B cell (primary cell): Measurements from ENCODE around the genes RPS9 and NAT14.

GRCh38 chr19:54190613-54191098, 452 bp upstream of the TSEN34 start:
- PRO-cap: bidirectional peak, plus-strand start at chr19:54191049, minus-strand start at chr19:54190901
- CAGE, long polyA plus RNA: no peak

GRCh38 chr19:54200573-54201379, at the start of gene RPS9:
Gene RPS9, plus strand, starts transcription at chr19:54200858.
- PRO-cap: bidirectional peak, plus-strand start at chr19:54200858, minus-strand start at chr19:54200747; bidirectional peak, plus-strand start at chr19:54201162, minus-strand start at chr19:54201021
- CAGE, long polyA plus RNA: start-site peak on the plus strand at chr19:54200855-54200863, 24,912 and 29,485 reads in 2 replicates

GRCh38 chr19:54254714-54255029, 2.4 kb downstream of the LILRB5 start:
- PRO-cap: no peak
- CAGE, long polyA plus RNA: no peak

- PRO-cap: no peak
- CAGE, long polyA plus RNA: no peak
Observed at GRCh38 chr19:54368806-54369458, 4.2 kb upstream of the LAIR1 start.

- PRO-cap: no peak
- CAGE, long polyA plus RNA: no peak
Observed at GRCh38 chr19:54370385-54370851, 5.7 kb upstream of the LAIR1 start.

DNA sequence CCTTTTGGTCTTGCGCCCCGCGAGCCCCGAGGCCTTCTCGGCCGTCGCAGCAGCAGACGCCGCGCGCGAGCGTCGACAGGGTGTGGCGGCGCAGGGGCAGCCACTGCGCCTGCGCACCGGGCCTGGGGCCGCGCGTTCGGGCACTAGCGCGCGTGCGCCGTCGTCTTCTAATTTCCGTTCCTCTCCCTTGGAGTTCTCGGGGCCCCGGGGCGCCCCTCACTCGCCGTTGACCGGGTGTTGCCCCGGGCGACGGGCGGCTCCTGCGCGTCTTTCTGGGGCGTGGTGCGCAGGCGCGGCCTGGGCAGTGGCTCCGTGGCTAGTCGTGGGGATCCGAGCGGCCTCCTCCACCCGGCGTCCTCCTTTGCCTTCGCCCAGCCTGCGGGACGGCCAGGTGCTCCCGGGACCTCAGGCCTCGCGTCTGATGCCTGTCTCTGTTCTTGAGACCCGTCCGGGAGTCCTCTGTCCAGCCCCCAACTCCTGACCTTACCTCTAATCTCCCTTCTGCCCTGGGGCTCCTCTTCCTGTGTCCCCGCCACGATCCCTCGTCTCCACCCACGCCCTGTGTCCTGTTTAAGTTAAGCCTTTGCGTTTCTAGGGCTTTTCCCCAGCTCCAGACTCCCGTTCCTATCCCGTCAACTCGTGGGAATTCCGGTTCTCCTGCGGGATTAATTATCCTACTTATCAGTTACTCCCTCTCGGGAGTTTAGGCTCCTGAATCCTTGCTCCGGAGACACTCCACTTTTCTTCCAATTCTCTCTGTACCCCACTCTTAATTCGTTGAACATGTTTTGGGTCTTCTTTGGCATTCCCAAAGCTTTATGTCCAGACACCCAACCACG, 574 bp downstream of the LENG8 start:
- PRO-cap: bidirectional peak, plus-strand start at position 172 of the sequence, minus-strand start at position 77 of the sequence; bidirectional peak, plus-strand start at position 304 of the sequence, minus-strand start at position 274 of the sequence
- CAGE, long polyA plus RNA: no peak

- PRO-cap: no peak
- CAGE, long polyA plus RNA: no peak
Observed at GRCh38 chr19:54470497-54471425, 2.3 kb downstream of the CDC42EP5 start.

DNA sequence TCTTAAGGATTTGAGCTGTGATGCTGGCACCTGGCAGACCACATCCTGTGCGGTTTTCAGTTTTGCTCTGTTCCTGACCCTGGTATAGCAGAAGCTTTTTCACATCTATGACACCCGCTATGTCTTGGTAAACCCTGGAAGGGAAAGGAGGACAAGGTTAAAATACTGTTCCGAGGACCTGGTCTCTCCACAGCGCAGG, 4.9 kb upstream of the LAIR2 start:
- PRO-cap: no peak
- CAGE, long polyA plus RNA: no peak

DNA sequence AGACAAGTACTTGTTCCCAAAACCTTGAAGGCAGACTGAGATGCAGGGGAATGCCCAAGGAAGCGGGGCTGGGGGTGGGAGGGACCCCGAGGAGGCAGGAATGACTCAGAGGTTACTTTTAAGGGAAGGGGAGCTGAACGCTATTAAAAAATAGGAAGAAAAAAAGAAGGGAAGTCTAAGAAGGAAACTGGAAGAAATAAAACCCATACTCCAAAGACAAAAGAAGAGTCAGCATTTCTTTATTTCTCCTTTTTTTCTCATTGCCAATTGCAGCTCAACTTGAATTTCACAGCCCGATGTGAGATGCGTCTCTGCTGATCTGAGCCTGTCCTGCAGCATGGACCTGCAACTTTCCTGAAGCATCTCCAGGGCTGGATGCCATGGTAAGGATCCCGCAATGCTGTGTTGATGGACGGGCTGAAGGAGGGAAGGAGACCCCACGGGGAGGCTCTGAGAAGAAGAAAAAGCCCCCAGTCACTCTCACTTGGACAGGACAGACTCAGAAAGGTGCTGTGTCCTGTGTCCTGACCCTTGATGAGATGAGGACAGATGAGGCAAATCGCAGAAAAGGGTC, 13.4 kb downstream of the LILRB1 start:
- PRO-cap: no peak
- CAGE, long polyA plus RNA: no peak

- PRO-cap: no peak
- CAGE, long polyA plus RNA: no peak
Observed at GRCh38 chr19:55041326-55042649, 3.7 kb upstream of the GP6 start.

DNA sequence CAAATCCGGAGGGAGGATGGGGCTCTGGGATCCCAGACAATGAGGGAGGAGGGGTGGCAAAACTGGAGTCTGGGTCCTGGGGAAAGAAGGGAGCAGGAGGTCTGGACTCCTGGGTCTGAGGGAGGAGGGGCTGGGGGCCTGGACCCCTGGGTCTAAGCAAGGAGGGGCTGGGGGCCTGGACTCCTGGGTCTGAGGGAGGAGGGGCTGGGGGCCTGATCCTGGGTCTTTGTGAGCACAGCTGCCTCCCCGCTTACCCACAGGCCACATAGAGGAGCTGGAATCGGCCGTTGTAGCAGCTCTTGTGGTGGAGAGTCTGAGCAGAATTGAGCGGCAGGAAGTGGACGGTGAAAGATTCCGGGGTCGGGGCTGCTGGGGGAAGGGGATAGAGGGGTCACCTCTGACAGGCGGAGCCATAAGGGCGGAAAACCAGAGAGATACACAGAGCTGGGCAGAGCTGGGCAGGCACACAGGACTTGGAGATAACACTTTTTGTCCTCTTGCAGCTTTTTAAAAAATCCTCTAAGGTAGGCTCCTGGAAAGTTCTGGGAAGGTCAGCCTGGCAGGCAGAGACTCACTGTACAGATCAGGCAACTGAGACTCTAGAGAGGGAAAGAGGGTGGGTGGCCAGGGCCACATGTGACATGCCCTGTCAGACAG, 2.2 kb upstream of the TNNI3 start:
- PRO-cap: no peak
- CAGE, long polyA plus RNA: no peak

GRCh38 chr19:55203591-55204205, 5.6 kb downstream of the PTPRH start:
- PRO-cap: no peak
- CAGE, long polyA plus RNA: no peak

GRCh38 chr19:55247559-55248331, 11.1 kb downstream of the PPP6R1 start:
- PRO-cap: no peak
- CAGE, long polyA plus RNA: no peak

DNA sequence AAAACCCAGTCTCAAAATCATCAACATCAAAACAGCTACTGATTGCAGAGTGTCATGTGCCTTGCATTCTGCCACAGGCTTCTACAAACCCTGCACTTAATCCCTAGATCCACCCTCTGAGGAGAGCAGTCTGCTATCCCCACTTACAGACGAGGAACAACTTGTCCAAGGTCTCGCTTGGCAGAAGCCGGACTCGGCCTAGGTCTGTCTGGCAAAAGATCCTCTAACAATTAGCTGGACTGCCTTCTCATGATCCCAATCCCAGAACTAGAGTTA, 2.1 kb downstream of the PPP6R1 start:
- PRO-cap: no peak
- CAGE, long polyA plus RNA: no peak

DNA sequence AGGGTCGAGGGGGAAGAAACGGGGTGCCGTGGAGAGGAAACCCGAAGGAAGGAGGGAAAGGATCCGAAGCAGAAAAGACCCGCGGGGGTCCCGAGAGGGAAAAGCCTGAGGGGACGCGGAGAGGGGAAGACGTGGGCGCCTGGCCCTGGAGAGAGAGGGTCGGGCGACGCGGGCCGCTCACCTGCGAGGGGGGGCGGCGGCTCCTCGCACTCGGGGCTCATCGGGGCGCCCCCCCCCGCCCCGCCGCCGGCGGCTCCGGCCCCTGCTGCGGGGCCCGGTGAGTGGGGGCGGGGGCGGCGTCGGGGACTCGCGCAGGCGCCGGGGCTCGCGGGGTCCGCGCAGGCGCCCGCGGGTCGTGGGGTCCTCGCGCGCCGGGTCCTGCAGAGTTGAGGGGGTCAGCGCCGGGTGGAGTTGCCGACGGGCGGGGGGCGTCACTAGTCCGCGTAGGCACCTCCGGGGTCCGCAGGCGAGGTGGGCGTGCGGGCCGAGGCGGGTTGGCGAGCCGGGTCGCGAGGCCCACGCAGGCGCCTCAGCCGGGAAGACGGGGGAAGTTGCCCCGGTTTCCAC, 480 bp downstream of the PPP6R1 start:
- PRO-cap: bidirectional peak, plus-strand start at position 383 of the sequence, minus-strand start at position 372 of the sequence
- CAGE, long polyA plus RNA: no peak

DNA sequence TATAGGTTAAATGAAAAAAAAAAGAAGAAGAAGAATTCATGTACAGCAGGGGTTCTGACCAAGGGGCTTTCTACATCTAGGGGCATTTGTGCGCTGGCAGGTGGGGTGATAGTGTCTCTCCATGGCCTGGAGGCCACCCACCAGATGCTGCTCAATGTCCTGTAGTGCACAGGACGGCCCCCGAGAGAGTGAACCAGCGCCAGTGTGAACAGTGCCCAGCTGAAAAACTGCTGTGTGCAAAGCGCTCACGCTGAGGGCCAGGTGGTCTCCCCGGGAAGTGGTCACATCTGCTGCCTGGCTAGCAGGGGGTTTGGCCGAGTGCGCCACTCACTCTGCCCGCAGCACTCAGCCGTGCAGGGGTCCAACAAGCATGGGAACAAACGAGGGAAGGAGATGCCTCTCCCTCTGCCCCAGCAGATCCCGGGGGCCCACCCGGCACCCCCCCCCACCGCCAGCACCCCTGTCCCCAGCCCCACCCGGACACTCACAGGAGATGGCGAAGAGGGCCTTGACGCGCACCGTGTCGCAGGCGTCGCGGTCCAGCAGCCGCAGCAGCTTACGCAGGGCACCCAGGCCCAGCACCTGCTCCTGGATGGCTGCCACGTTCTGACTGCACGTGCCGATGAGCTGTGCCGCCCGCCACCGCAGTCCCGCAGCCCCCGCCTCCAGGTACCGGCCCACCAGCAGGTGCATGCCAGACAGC, 5.8 kb downstream of the HSPBP1 start:
- PRO-cap: no peak
- CAGE, long polyA plus RNA: no peak

DNA sequence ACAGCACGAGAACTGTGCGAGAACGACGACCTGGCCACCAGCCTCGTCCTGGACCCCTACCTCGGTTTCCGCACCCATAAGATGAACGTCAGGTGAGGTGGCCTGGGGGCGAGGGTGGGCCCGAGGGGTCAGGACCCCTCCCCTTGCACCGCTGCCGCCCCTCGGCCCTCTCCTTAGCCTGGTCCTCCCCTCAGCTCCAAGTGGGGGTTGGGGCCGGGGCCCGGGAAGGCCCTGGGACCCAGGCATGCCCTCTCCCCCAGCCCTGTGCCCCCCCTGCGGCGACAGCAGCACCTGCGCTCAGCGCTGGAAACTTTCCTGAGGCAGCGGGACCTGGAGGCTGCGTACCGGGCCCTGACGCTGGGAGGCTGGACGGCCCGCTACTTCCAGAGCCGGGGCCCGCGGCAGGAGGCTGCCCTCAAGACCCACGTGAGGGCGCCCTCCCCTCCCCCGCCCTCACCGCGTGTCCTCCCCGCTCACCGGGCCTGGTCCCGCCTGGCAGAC, 2.3 kb downstream of the KMT5C start:
- PRO-cap: no peak
- CAGE, long polyA plus RNA: no peak

DNA sequence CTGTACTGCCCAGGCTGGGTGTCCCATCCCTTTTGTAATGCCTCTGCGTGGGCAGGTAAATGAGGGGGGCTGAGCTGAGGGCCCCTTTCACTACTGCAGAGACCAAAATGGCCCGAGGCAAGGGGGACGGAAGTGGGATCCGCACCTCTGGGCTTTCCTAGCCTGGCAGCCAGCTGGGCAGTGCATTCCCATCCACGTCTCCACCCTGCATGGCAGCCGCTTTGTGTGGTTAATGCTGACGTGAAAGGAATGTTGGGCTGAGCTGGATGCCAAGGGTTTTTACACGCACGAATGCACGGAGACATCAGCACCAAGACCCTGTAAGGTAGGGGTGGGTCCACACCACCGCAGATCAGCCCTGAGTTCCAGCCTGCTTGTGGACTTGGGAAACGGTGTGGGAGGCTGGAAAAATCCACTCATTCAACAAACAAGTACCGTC, 1.6 kb upstream of the ZNF628 start:
- PRO-cap: no peak
- CAGE, long polyA plus RNA: no peak

DNA sequence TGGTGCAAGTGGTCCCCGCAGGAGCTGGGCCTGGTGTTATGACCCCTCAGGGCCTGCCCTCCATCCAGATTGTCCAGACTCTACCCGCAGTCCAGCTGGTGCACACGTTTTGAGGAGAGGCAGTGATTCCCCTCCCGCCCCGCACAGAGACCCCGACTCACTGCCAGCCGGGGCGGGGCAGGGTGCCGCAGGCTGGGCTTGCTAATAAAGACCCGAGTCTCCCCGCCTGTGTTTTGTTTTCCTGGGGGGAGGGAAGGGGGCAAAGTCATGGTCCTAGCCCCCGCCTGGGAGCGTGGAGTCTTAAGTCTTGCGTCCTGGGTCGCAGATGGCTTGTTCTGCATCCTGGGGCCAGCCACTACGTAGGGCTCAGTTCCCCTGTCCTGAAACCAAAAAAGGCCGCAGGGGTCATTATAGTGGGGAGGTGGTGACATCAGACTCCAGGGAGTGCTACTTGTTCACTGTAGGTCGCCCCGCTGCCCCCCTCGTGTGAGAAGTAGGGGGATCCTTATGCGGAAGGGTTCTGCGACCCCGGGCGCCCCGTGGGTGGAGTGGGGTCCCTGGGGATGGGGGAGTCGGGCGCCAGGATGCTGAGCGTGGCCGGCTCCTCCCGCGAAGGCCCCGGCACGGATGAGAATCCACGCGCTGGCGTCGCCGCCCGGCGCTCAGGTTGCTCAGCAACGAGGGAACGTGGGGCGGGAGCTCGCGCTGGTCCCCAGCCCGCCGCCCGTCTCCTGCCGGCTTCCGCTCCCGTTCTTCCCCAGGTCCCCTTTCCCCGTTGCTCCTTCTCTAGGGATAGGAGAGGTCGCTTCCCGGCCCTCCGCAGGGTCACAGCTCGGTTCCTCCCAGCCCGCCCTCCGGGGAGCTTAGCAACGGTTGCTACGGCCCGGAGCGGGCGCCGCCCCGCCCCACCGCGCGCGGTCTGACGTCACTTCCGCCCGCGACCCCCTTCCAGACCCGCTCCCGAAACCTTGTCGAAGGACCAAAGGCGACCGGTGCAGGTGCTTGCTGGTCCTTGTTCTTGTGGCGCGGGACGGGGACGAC, at the start of gene NAT14:
TSS of gene NAT14 (plus strand) at position 928 of the 1,041 bp plus-strand sequence.
- PRO-cap: bidirectional peak, plus-strand start at position 489 of the sequence, minus-strand start at position 326 of the sequence; bidirectional peak, plus-strand start at position 665 of the sequence, minus-strand start at position 636 of the sequence; bidirectional peak, plus-strand start at position 982 of the sequence, minus-strand start at position 844 of the sequence
- CAGE, long polyA plus RNA: no peak

DNA sequence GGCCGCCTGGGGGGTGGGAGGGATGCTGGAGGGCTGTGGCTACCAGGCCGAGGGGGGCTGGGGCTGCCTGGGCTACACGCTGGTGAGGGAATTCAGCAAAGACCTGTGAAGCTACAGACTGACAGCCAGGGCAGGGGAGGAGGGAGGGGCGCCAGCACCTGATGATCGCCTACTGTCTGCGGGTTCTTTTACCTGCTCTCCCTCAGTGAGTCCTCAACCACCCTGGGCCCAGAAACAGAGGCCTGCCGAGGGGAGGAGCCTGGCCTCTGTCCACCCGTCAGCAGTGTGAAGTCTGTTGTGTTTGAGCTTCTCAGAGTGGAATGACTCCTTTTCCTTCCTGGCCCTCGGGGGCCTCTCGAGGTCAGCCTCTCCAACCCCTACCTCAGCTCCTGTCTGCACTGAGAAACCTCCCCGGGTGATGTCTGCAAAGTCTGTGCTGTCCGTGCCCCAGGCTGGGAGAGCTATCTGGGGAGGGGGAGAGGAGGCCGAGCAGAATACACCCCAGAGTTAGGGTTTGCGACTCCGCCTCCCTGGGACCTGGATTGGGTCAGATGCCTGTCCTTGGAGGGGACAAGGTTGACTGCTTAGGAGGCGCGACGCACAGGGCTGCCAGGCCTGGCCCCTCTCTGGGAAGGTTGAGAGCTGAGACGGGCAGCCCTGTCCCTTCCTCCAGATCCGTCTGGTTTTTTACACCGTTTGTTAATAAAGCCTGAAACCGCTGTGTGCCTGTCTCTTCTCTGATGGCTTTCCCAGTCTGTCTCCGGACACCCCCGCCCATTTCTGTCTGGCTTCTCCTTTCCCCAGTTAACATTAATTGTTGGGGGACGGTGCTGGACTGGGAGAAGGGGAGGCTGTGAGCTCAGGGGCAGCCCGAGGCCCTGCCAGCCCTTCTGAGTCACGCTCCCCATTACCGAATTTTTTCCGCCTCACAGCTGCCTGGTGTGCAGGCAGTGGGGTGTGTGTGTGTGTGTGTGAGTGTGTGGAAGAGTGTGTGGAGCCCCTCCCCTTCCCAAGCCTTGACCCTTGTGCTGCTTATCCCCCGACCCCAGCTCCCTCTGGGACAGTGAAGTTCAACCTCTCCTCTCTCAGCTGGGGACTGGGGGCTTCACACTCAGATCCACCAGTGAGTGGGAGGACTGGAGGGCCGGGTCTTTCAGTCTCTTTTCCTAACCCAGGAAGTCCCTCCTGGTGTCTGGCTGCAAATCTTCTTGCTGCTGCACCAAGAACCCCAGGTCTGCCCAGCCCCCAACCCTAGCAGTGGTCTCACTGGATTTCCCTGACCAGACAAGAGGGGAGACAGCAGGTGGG, 934 bp upstream of the SSC5D start:
- PRO-cap: no peak
- CAGE, long polyA plus RNA: no peak